Measurements from ENCODE around the genes LRRN2, NUAK2, MFSD4A and NUCKS1.

GRCh38 chr1:204313673-204314860 is 45.7 kb downstream of the PLEKHA6 start:
- PRO-cap, 3 experiments = peak in 3 of 3 experiments; most common minus-strand start chr1:204314265 (in 3)
- RRBS = no CpG with 5 or more reads among the region's 11 CpGs

DNA sequence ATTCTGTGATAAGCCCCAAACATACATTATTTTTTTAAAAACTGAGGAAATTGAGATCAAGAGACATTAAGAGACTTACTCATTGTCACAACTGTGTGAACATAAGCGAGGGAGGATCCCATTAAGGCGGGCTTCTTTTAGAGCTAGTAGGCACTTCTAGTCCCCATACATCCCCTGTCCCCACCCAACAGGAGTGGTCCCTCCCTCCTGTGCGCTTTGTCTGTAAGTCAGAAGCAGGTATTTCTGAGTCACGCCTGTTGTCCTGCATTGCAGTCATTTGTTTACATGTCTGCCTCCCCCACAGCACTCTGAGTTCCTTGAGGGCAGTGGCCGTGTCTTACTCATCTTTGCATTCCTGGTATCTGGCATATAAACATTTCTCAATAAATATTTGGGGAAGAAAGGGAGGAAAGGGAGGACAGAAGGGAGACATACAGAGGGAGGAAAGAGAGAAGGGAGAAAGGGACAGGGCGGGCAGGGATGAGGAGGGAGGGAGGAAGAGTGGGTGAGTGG is 40.3 kb downstream of the PLEKHA6 start:
- PRO-cap, 3 experiments = no peak in any of the 3 experiments
- RRBS = no CpG with 5 or more reads among the region's 6 CpGs

- PRO-cap, 3 experiments = no peak in any of the 3 experiments
- RRBS = no CpG with 5 or more reads among the region's 17 CpGs
These were observed 45.6 kb downstream of the MDM4 start for GRCh38 chr1:204561749-204562298.

DNA sequence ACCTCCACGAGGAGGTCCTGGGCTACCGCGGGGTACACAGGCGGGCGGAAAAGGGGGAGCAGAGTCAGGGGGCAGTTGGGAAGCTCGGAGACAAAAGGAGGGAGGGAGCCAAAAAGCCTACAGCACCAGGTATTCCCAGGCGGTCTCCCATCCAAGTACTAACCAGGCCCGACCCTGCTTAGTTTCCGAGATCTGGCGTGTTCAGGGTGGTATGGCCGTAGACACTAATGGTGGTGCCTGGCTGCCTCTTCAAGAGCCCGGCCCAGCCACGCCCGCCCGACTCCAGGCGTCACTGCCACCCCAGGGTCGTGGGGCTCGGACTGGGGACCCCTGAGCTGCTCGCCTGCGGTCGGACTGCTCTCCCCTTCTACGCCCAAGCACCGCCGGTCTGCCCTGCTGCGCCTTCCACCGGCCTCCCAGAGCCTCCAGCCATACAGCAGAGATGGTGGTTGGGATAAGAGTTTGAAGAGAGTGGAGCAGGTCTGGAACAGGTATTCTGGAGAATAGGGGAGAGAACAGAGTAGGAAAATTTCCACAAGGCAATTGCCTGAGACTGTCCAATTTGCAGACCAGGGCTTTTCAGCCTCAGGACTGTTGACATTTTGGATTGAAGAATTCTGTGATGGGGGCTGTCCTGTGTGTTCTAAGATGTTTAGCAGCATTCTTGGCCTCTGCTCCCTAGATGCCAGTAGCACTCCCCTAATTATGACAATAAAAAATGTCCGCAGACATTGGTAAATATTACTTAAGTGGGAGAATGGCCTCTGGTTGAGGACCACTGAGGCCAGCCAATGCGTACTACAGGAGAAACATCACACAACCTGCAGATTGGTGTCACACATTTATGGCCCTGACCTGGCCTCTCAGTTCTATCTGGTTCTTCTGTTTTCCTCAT is 46.3 kb downstream of the MDM4 start:
- PRO-cap, 3 experiments = no peak in any of the 3 experiments
- RRBS = no CpG with 5 or more reads among the region's 28 CpGs

DNA sequence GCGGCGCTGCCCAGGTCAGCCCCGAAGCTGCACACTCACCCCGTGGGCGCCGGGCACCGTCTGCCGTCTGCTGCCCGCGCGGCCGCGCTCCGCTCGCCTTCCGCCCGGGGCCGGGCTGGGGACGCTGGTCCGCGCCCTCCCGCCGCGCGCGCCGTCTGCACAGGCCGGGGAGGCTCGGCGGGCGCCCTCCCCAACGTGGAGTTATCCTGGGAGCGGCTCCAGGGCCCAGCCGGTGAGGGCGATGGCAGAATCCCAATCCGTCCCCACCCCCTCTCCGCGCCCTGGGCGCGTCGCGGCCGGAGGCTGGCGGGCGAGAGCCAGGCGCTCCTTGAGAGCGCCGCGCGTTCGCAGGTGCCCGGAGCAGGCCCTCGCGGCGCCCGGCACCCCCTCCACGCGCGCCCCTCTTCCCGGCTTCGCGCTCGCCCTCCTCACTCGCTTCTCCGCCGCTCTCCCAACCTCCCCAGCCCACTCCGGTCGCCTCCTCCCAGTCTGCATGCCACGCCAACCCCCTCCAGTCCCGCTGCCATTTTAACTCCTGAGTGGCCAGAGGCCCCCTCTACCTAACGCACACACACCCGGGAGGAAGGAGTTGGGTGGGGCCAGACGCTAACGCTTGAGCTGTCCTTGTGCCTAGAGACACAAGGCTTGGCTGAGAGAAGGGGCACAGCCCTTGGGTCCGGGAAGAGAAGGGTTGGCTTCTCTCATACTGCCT is at the start of gene LRRN2:
Gene LRRN2 (minus strand): TSS at position 458 of the 712 bp plus-strand sequence.
- PRO-cap, 3 experiments = peak in 3 of 3 experiments; most common plus-strand start position 99 of the sequence (in 1); most common minus-strand start position 453 of the sequence (in 3)
- RRBS = 2% methylated on average over 64 of the region's 75 CpGs

GRCh38 chr1:205013640-205014412 is 29.2 kb upstream of the CNTN2 start:
- PRO-cap, 3 experiments = no peak in any of the 3 experiments
- RRBS = no CpG with 5 or more reads among the region's 7 CpGs

DNA sequence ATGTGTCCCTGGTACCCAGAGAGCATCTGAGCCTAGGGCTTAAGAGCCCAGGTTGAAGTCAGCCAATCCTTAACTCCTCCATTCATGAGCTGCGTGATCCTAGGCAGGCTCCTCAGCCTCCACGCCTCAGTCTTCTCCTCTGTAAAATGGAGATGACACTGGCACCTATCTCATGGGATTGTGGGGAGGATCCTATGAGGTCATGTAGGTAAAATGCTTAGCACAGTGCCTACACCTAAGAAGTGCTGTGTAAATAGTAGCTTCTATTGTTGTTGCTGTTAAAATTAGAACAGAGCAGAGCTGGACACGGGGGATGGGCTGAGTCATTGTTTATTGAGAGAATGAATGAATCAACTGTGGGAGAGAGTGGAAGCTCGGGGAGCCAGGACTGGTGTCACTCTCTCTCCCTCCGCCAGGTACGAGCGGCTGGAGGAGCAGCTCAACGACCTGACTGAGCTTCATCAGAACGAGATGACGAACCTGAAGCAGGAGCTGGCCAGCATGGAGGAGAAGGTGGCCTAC is 43.0 kb downstream of the TMCC2 start:
- PRO-cap, 3 experiments = no peak in any of the 3 experiments
- RRBS = no CpG with 5 or more reads among the region's 10 CpGs

DNA sequence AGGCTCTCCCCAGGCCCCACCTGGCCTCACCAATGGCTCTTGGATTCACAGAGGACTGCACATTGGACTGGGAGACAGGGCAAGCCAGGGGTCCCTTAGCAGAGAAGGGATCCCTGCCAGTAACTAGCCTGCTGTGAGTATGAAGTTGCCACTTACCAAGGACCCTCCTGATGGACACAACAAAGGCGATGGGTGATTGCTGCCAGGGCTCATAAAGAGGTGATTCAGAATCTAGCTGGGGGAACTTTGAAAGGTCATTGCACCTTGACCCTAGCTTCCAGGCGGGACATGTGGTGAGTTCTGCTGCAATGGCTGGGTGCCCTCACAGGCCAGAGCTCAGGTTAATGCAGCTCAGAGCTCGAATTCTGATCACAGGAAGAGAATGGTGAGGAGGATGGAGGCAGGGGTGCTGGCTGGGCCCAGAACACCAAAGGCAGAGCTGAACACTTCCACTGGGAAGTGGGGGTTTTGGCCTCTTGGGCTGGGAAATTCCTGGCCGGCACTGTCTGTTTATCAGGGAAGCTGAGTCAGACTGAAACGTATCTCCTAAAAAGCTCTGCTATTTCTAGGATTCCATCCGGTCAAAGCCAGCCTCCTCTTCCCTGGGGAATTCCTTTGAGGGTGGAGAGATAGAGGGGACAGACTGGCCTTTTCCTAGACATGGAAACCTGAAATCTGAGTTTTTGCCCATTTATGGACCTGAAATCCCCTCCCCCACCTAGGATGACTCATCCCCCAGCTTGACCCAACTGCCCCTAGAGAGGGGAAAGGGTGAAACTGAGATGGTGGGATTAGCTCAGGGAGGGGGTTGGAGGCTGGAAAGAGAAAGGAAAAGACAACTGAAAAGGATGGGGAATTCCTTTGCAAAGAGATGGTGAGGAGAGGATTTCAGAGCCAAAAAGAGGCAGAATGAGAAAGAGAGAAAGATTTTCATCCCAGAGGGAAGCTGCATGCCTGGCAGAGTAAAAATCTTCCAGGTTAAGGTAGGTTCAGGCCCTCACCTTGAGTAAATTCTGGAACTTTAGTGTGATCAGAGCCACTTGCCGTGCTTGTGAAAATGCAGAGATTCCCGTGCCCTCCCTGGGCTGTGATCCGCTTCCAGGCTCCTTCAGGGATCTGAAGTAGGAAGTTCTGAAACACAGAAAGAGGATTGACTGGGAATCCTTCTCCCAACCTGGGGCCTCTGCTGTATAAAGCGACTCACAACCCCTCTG is 27.1 kb downstream of the NUAK2 start:
- PRO-cap, 3 experiments = no peak in any of the 3 experiments
- RRBS = 17% methylated on average over 1 of the region's 10 CpGs

GRCh38 chr1:205303949-205304725 is 17.4 kb downstream of the NUAK2 start:
- PRO-cap, 3 experiments = no peak in any of the 3 experiments
- RRBS = 96% methylated on average over 3 of the region's 23 CpGs

DNA sequence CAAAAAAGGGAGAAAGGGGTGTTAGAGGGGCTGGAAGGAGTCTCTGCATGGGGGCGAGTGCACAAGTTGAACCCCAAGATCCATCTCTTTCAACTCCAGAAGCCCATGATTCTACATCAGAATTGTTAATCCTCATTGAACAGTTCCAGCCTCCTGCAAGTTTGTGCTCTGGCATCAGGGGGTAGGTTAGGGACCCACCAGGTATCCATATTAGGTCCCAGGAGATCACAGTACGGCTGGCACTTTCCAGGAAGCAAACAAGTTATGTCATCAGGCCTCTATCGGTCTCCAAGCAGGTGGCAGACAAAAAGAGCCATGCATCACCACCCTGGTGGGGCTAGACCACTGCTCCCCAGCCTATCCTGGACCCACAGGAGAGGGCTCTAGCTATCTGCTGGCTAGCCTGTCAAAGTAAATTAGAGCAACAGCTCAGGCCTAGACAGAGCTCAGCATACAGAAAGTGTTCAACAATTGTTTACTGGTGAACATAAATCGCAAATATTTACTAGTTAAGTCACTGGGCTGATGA is 6.6 kb downstream of the NUAK2 start:
- PRO-cap, 3 experiments = no peak in any of the 3 experiments
- RRBS = no CpG with 5 or more reads among the region's 4 CpGs

DNA sequence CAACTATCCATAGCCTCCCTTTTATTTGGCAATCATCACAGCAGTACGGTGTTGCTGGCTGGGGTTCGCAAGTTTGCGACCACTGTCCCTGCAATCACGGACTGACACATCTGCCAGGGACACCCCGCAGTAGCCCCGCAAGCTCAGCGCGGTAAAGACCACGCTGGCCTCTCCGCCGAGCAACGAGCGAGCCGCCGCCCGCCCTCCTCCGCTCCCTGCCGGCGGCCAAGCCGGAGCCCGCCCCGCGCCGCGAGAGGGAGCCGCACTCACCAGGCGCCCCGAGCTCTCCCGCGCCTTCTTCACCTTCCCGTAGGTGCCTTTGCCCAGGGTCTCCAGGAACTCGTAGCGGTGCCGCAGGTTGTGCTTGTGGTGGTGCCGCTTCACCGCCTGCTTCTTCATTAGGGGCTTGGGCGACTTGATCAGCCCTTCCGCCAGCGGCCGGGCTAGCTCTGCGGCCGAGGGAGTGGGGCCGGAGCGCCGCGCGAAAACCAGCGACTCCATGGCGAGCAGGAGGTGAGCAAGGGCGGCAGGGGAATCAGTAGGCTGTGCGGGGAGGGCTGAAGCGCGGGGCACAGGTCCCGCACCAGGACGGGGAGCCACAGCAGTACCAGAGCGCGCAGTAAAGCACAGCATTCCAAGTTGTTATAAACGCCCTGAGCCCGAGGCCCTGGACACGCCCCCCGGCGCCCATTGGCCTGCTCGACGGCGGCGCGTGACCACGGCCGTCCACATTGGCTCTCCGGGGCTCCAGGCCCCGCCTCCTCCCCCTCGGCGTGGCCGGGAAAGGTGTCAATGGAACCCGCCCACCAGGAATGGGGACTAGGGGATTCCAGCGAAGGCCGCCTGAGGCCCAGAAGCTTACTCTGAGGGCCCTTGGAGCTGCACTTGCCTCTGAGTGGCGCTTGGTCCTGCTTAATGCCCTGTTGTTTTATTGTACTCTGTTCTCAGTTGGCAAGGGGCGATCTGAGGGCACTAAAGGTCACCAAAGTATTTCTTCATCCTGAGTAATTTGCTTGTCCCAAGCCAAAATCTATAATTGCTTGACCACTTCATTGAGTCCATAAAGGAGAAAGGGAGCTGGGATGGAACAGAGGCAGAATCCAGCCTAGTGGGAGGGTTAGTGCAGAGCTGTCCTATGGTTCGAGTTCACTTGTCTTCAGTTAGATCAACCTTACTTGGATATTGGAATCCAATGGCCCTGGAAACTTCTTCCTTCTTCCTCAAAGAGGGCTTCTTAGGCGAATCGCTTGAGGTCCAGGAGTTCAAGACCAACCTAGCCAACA is at the start of gene NUAK2:
Gene NUAK2 (minus strand): TSS at position 618 of the 1,283 bp plus-strand sequence.
- PRO-cap, 3 experiments = peak in 3 of 3 experiments; most common minus-strand start position 621 of the sequence (in 3)
- RRBS = 5% methylated on average over 14 of the region's 82 CpGs

DNA sequence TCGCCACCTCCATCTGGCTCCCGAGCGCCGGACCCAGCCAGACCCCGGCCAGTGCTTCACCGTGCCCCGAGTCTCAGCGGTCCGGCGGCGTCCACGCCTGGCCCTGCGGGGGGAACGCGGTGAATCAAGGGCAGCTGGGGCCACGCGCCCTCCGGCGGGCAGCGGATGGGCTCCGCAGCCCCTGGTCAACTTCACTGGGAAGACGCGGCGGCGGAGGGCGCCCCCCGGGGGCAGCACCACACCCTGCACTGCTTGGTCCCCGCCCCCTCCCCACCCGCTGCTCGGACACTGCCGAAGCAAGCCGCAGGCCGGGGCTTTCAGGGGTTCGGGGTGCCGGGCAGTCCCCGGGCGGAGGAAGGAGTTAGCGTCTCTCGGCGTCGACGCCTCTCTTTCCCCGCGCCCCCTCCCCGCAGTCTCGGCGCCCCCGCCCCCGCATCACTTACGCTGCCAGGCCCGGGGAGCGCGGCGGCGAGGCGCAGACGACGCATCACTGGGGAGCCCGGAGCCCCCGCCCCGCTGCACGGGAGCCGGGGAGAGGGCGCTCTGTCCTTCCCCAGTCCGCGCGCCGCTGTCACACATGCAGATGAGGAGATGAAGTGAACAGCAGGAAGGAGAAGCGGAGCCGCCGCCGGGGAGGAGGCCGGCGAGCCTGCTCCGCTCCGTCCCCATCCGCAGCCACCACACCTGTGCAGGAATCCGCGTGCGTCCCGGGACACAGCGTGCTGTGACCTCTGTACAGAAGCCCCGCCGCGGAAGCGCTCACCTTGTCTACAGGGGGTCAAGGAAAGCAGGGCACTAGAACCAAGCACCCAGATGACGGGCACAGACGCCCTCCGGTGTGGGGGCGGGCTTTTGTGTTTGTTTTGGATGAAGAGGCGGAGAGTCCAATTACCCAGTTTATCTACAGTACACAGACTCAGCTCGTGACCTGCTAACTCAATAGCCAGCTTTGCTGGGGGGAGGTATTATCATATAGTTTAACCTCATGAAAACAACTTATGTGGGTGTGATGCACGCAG is 12.7 kb downstream of the KLHDC8A start:
- PRO-cap, 3 experiments = no peak in any of the 3 experiments
- RRBS = 2% methylated on average over 69 of the region's 93 CpGs

- PRO-cap, 3 experiments = no peak in any of the 3 experiments
- RRBS = no CpG with 5 or more reads among the region's 9 CpGs
These were observed 9.1 kb upstream of the CDK18 start for GRCh38 chr1:205495244-205495960.

DNA sequence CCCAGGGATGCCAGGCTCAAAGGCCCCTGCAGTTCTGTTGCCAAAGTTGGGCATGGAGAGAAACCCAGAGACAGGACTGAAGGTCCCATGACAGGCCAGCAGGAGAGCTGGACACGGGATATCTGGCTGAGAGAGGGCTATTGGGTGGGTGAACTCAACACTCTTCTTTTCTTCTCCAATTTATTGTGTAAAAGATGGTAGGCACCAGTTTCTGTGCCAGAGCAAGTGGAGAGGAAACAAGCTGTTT is 8.3 kb downstream of the CDK18 start:
- PRO-cap, 3 experiments = no peak in any of the 3 experiments
- RRBS = no CpG with 5 or more reads among the region's 1 CpG

DNA sequence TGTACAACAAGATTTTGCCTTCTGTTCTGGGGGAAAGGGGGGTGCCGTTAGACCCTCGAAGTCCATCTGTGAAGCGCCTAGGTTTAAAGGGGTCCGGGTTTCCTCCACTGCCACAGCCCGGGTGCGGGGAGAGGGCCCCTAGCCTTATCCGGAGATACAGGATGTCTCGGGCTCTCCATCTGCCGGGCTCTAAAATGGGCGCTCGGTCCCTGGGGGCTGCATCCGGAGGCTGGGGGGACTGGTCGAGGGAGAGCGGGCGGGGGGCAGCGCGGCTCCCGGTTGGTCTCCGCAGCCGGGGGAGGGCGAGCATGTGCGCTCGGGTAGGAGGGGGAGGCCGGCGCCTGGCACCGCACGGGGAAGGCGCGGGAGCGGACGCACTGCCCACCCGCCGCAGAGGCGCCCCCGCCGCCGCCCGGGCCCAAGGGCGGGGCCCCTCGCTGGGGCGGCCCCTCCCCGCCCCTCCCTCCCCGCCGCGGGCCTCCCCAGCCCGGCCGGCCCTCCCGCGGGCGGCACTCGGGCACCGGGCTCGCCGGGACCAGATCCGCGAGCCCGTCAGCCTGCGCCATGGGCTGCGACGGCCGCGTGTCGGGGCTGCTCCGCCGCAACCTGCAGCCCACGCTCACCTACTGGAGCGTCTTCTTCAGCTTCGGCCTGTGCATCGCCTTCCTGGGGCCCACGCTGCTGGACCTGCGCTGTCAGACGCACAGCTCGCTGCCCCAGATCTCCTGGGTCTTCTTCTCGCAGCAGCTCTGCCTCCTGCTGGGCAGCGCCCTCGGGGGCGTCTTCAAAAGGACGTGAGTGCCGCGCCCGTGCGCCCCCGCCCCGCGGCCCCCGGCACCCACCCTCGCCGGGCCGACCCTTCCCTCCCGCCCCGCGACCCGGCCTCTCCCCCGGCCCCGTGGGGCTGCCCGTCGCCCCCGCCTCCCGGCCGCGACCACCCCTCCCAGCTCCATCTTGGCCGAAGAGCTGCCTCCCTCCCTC is at the start of gene MFSD4A:
Gene MFSD4A (plus strand): TSS at position 509 of the 981 bp plus-strand sequence.
- PRO-cap, 3 experiments = peak in 2 of 3 experiments; most common plus-strand start position 512 of the sequence (in 1); most common minus-strand start position 410 of the sequence (in 1)
- RRBS = 3% methylated on average over 36 of the region's 102 CpGs

- PRO-cap, 3 experiments = no peak in any of the 3 experiments
- RRBS = no CpG with 5 or more reads among the region's 10 CpGs
These were observed 29.0 kb downstream of the MFSD4A start for GRCh38 chr1:205597645-205598472.

- PRO-cap, 3 experiments = no peak in any of the 3 experiments
- RRBS = no CpG with 5 or more reads among the region's 3 CpGs
These were observed 20.8 kb upstream of the SLC45A3 start for GRCh38 chr1:205701011-205701541.

GRCh38 chr1:205749647-205750296 is at the start of gene NUCKS1:
NUCKS1 (minus strand) TSS chr1:205750182.
- PRO-cap, 3 experiments = peak in 3 of 3 experiments; most common plus-strand start chr1:205749697 (in 2); most common minus-strand start chr1:205750178 (in 3)
- RRBS = 4% methylated on average over 7 of the region's 61 CpGs

GRCh38 chr1:205783763-205784563 is 8.7 kb upstream of the RAB29 start:
- PRO-cap, 3 experiments = no peak in any of the 3 experiments
- RRBS = no CpG with 5 or more reads among the region's 15 CpGs

DNA sequence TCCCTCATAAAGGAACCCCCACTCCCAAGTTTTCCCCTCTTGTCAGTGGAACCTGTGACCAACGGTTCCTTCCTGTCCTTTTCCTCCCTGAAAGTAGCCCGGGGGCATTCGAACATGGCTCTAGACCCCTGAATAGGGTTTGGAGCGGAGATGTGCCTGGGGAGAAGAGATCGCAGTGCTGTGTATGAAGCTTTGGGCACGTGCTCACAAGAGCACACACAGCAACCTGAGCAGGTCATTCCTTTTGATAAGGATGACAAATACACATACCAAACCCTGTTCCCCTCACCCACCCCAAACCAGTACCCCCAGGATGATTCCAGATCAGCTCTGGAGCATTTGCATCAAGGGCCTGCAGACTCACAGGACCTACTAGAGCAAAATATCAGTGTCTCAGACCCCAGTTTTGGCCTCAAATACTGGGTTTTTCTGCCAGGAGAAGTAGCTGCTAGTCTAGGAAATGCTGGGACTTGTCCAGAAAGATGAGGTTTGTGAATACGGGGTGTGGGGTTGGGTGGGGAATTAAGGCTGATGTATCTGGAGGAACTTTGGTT is 1.2 kb upstream of the SLC41A1 start:
- PRO-cap, 3 experiments = no peak in any of the 3 experiments
- RRBS = no CpG with 5 or more reads among the region's 7 CpGs

Measured in breast (tissue), 4 donors.